Hair follicle dermal papilla cell (primary cell): ENCODE data around the gene SCFD2.

GRCh38 chr4:48379521-48380033 is 38.2 kb downstream of the SLAIN2 start:
- CAGE, long polyA plus RNA: no peak

- CAGE, long polyA plus RNA: no peak
Measured at GRCh38 chr4:48389745-48390073, 48.4 kb downstream of the SLAIN2 start.

- CAGE, long polyA plus RNA: no peak
Measured at GRCh38 chr4:48670442-48671109, 109.5 kb downstream of the FRYL start.

DNA sequence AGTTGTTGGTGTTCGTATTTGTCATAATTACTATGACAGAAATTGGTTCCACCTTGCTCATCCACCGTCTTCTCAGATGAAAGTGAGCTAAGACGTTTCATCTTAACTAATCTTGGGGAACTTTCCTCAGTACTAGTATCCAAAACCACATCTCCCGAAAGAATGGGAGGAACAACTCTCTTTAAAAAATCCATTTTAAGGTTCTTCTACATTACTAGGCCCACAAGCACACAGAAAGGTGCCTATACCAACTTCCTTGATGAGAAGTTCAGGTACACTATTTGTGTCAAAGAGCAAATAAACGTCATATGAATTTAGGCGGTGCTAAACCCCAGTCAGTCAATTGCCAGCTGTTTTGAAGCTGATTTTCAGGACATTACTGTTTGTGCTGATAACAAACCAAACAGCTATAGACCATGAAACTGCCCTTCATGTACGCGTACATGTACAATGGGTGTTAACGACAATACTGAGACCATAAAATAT is 99.1 kb downstream of the FRYL start:
- CAGE, long polyA plus RNA: no peak

GRCh38 chr4:48775577-48776547 is 4.2 kb downstream of the FRYL start:
- CAGE, long polyA plus RNA: no peak

- CAGE, long polyA plus RNA: no peak
Measured at GRCh38 chr4:49175502-49175856, 189.4 kb downstream of the CWH43 start.

DNA sequence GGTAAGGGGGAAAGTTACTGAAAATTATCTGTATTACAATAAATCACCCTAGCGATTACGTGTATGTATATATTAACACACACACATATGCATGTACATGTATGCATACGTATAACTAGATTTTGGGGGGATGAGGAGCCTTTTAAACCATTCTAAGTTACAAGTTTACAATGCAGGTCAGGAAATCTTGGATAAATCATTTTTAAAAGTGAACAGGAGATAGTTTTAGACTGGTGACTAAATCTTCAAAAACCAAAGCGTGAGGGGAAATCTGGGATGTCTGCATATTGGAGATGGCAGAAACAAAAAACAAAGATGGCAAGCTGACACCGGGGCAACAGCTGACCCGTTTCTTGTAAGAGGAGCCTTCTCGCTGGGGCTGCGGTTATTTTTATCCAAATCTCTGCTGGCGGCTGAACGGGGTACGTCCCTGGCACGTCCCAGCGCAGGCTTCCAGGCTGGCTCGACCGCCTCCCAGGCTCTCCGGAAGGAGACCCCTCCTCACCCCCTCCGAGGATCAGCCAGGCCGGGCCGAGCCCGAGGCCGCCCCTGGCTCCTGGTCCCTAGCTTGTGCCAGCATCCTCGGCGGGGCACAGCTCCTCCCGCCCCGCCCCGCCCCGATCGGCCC is 509 bp downstream of the SGCB start:
- CAGE, long polyA plus RNA: no peak

- CAGE, long polyA plus RNA: no peak
Measured at GRCh38 chr4:52585934-52586724, 73.0 kb downstream of the USP46 start.

- CAGE, long polyA plus RNA: no peak
Measured at GRCh38 chr4:52656260-52656778, 2.8 kb downstream of the USP46 start.

DNA sequence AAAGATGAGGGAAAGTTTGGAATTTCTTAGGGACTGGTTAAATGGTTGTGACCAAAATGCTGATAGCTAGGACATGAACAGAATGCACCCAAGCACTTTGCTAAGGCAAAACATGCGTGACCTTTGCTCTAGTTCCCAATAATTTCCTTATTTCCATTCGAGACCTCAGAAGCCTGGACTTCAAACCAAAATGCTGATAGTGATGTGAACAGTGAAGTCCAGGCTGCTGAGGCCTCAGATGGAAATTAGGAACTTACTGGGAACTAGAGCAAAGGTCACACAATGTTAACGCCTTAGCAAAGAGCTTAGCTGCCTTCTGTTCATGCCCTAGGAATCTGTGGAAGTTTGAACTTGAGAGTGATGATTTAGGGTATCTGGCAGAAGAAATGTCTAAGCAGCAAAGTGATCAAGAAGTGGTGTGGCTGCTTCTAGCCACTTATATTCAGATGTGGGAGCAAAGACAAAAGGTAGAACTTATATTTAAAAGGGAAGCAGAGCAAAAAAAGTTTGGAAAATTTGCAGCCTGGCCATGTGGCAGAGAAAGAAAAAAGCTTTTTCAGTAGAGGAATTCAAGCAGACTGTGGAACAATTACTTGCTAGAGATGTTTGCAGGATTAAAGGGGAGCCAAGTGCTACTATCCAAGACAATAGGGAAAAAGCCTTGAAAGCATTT is 3.3 kb upstream of the USP46 start:
- CAGE, long polyA plus RNA: no peak

- CAGE, long polyA plus RNA: no peak
Measured at GRCh38 chr4:52841569-52842385, 20.3 kb upstream of the RASL11B start.

DNA sequence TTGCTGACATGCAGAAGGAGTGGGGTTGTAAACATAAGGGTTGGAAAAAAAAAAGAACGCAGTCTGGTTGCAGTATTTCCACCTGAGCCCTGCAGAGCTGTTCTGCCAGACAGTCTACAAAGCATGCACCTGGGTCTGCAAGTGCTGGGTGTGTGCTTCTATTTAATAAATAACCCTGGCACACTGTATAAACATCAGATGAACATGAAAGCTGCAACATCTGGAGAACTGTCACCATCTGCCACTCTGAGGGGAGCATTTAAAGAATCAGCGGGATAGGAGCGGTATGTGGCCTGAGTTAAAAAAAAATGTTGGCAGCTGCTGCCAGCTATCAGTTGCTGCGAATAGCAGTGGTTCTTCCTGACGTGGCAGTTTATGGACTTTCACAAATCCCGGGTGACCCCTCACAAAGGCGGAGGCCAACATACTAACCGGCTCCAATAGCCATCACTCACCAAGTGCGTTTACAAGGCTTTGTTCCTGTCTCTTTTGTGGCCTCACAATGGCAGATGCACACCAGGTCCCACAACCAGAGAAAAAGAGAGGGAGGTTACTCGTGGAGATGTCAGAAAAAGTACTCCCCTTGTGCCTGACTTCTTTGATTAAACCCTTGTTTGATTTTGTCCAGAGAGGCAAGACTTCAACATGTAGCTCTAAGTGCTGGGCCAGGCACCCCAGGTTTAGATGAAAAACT is 95.2 kb downstream of the RASL11B start:
- CAGE, long polyA plus RNA: no peak

- CAGE, long polyA plus RNA: no peak
Measured at GRCh38 chr4:52989781-52990156, 127.7 kb downstream of the RASL11B start.

- CAGE, long polyA plus RNA: no peak
Measured at GRCh38 chr4:53365539-53366357, at the start of gene SCFD2. TSS of gene SCFD2 (minus strand) at chr4:53366061.

DNA sequence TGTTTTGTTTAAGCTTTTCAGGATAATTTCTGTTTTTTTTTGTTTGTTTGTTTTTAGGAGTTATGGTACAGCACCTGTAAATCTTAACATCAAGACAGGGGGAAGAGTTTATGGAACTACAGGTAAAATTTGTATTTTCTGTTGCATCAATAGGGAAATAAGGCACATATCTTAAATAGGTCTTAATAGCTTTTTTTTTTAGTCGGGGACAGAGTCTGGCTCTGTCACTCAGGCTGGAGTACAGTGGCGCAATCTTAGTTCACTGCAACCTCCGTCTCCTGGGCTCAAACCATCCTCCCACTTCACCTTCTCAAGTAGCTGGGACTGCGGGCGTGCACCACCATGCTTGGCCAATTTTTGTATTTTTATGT is 12.3 kb downstream of the FIP1L1 start:
- CAGE, long polyA plus RNA: no peak

- CAGE, long polyA plus RNA: no peak
Measured at GRCh38 chr4:53478472-53479053, 101.1 kb downstream of the FIP1L1 start.

- CAGE, long polyA plus RNA: no peak
Measured at GRCh38 chr4:53541477-53541789, 49.9 kb downstream of the LNX1 start.

DNA sequence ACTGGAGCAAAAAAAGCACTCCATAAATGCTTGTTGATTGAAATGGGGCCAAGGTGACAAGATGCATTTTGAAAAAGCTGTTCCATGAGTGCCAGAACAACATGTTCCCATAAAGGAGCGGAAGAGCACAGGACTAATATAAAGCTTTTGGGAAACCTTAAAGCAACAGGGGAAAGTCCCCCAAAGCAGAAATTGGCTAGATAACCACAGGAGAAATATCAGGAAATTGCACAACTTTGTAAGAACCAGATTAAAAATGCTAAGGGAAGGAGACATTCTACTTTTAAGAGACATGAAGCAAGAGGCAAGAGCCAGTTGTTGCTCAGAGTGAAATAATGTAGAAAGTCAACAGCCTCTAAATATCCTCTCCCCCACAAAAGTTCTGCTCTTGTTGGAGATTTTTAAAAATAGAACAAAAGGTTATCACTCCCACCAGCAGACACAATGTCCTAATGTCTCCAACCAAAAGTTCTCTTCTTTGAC is 85.1 kb upstream of the LNX1 start:
- CAGE, long polyA plus RNA: no peak

- CAGE, long polyA plus RNA: no peak
Measured at GRCh38 chr4:53785904-53786321, 194.6 kb upstream of the LNX1 start.

DNA sequence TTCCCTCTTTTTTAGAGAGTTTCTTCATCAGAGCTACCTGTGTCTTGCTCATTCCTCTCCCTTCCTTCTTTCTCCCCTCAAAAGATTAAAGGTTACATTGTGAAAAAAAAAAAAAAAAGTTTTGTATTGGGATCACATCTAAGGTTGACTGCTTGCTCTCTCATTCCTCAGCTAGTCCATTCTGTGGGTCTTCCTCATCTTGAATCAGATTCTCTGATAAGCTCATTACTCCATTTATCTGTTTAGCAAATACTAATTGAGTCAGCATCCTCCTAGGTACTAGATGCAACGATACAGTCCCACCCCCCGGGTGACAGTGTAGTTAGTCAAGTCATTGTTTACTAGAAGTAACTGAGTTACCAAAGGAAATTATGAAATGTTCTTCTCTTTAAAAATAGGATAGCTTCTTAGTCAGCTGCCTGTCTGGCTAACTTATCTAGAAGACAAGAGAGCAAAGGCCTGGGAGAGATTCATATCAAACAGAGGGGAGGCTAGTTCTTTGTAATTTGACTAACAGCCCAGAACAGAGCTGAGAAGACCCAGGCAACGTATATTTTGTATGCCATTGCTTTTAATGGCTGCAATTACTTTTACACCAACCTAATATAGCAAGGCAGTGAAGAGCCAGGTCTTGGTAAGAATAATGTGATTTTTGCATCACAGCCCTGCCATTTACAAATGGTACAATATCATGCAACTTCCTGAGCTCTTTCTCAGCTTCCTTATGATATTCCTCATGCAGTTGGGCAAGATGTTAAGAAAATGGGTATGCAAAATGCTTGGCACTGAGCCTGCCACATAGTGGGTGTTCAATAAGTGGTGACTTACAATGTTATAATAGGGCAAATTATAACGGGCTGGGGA is 150.0 kb downstream of the CHIC2 start:
- CAGE, long polyA plus RNA: no peak